ENCODE measurements around the genes ATP4B and C13orf46.

DNA sequence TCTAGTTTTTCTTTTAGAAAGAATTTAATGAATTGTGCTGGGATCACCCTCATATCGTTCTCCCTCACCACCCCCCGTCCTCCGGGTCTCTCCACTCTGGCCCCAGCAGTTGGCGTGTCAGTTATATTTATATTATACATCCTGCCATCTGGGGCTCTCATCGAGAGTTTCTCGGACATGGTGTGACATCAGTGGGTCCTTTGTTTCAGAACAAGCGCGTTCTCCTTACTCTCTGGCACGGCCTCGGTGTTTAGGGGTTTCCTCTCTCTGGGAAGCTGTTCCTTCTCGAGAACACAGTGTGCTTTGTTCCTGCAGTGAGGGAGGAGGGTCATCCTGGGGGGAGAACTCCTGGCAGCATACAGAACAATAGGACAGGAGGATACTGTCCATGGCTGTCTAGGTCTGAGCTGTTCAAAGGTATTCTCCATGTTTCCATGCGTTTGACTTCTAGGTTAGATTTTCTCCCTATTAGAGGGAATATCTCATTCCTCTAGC is 9.8 kb upstream of the MCF2L start:
- PRO-cap = no peak

DNA sequence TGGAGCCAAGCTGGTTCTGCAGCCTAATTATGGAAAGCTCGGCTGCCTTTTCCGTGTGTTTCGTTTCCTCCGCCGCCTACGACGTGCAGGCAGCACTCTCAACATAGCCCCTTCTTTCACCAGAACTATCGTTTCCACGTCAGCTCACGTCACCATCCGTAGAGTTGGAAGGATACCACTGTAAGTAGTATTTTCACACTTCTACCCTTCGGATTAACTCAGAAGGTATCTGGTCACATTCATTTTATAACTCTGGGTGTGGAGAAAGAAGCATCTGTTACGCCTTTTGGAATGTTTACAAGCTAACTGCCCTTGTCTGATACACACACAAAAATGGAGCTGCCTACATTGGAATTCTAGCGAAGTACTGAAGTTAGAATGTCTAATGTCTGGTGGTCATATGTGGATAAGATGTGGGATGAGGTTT is 5.9 kb downstream of the MCF2L start:
- PRO-cap = no peak

- PRO-cap = no peak
These were observed 14.5 kb downstream of the MCF2L start for GRCh38 chr13:112983332-112984111.

GRCh38 chr13:112998536-112998853 is 29.5 kb downstream of the MCF2L start:
- PRO-cap = no peak

DNA sequence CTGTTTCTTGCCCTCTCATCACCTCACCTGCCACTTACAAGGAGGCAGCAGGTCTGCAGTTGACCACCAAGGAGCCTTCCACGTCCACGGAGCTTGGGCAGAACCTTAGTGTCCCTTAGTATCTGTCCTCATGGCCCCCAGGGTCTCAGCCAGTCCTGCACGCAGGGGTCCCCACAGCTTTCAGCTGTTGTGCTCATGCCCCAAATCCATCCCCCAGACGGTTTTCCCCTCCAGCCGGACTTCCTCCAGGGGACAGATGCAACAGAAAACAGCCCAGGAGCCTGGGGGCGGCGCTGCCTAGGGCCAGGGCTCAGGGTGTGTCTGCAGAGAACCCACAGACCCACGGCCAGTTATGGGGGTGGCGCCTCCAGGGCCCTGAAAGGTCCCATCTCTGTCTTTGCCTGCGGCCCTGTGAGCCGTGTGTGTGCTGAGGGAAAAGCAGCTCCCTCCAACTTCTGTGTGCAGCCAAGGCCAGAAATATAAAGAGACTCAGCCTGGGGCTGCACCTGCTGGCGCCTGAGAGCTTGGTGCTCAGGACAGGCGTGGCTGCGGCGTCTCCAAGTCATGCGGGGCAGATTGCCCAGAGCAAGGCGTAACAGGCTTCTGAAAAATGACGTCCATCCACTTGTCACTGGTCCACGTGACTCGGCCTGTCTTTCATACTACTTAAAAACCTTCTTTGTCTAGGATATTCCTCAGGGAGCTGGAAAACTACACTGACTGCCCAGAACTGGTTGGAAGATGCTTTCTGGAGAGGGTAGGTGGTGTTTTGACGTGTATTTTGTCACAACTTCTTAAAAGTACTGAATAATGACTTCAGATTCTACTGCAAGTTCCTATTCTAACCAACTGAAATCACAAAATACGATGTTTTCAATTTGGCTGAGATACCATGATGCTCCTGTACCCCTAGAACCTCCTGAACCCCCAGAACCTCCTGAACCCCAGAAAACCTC is 22.0 kb upstream of the F7 start:
- PRO-cap = no peak

GRCh38 chr13:113232543-113233474 is 23.4 kb downstream of the CUL4A start:
- PRO-cap = no peak

GRCh38 chr13:113273508-113274116 is 23.4 kb upstream of the LAMP1 start:
- PRO-cap = no peak

DNA sequence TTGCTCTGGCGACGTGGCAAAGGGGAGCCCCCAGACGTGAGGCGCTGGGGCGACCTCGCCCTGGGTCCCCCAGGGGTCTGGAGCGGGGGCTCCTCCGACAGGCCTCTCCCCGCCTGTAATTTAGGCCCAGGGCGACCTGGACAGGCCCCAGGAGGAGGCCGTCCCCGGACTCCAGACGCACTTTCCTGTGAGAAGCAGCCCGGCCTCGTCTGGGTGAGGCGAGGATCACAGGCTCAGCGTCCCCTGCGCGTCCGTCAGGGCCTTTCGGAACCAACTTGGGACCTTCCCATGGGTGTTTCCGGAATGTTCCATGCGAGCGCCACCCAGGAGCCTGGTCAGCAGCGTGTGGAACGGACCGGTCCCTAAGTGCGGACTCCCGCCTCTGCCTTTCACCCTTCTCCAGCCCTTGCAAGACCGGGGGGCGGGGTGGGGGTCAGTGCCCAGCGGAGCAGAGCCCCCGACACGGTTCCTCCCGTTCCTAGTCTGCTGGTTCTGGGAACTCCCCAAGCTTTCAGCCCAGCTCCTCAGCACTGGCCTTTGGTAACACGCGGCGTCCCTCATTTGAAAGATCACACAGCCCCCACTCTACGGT is 1.1 kb upstream of the GRTP1 start:
- PRO-cap = no peak

DNA sequence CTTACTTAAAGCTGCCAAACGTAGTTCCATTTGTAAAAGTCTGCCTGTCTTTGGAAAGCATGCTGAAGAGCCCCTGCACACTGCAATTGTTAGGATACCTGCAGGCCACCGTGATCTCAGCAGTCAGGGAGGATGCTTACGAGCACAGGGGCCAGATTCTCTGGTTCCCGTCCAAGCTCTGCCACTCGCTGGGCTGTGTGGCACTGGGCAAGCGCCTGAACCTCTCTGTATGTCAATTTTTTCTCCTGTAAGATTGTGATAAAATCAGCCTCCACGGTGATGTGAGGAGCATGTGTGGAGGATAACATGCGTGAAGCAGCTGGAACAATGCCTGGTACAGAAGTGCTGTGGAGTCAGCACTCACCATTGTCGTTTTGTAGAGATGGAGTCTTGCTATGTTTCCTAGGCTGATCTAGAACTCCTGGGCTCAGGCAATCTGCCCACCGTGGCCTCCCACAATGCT is 3.5 kb downstream of the ADPRHL1 start:
- PRO-cap = no peak

DNA sequence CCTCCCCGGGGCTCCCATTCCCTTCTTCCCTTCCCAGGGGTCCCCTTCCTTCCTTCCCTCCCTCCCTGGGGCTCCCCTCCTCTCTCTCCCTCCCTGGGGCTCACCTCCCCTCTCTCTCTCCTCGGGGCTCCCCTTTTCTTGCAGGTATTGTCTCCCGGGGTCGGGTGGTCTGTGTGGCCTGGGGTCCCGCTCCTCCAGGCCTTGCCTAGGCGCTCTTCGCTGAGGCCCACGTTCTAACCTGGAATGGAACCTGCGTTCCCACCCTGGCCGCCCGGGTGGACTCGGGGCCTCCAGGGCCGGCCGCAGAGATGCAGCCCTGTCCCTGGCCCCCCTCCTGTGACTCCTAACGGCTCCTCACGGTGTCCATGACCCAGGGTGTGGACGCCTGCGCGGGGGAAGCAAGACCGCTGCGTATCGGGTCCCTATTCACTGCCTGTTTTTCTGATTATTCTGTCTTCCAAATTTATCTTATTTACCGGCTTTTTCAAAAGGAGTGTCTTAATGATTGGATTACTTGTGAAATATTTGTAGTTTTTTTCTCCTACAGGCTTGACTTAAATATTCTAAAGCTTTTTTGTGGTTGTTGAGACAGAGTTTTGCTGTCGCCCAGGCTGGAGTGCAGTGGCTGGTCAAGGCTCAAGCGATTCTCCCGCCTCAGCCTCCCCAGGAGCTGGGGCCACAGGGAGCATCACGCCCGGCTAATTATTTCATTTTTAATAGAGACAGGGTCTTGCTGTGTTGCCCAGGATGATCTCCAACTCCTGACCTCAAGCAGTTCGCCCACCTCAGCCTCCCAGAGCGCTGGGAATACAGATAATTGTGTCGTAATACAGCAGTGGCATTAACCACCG is 845 bp downstream of the TMCO3 start:
- PRO-cap = unidirectional peak, minus-strand start at position 338 of the sequence

DNA sequence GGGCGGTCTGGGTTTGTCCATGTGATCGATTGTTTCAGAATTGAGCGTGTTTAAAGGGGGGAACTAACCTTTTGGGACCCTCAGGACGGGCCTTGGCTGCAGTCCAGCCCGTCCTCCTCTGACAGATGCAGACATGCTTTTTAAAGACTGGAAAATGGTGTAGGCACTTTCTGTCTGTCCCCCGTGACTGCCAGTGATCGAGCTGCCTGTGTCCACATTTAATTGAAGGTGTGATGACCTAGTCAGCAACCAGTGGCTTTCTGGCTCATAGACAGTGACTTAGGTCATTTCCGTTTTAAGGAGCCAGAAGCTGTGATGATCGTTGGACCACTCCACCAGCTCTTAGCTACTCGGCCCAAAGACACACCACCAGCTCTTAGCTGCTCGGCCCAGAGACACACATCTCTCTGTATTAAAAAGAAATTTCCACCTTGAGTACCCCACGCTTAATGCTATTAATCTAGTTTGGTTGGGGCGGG is 37.0 kb upstream of the TFDP1 start:
- PRO-cap = no peak

DNA sequence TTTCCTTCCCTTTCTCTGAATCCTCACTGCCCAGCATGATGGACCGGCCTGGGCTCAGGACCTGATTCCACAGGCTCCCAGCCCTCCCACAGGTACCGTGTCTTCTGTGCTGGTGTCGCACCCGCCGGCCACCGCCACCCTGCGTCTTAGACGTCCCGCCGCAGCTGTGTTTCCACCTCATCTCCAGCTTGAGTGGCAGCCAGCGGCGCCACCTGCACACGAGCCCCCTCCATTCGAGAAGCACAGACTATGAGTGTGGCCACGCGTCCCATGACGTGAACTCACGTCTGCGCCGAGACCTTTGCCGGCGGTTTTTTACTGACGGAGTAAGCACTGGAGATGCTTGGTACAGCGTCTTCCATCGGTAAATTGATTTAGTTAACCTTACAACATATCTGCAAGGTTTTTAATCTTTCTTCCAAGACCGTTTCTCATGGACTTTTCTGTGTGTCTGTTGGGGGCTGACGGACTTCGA is 10.1 kb downstream of the ATP4B start:
- PRO-cap = no peak

DNA sequence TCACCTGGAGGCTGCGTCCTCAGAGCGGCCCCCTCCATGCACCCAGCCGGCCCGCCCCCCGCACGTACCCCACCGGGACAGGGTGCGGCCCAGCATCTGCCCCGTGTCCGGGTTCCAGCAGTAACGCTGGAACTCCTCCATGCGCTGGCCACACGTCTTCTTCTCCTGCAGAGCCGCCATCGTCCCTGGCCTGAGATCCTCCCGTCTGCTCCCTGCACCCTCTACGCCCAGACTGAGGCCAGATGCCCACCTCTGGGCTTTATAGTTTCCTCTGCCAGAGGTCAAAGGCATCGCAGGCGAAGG is at the start of gene ATP4B:
ATP4B (minus strand) TSS at position 234 of the 303 bp plus-strand sequence.
- PRO-cap = no peak

GRCh38 chr13:113821436-113821809 is 42.5 kb downstream of the GAS6 start:
- PRO-cap = no peak

GRCh38 chr13:113835398-113836025 is 28.4 kb downstream of the GAS6 start:
- PRO-cap = no peak

DNA sequence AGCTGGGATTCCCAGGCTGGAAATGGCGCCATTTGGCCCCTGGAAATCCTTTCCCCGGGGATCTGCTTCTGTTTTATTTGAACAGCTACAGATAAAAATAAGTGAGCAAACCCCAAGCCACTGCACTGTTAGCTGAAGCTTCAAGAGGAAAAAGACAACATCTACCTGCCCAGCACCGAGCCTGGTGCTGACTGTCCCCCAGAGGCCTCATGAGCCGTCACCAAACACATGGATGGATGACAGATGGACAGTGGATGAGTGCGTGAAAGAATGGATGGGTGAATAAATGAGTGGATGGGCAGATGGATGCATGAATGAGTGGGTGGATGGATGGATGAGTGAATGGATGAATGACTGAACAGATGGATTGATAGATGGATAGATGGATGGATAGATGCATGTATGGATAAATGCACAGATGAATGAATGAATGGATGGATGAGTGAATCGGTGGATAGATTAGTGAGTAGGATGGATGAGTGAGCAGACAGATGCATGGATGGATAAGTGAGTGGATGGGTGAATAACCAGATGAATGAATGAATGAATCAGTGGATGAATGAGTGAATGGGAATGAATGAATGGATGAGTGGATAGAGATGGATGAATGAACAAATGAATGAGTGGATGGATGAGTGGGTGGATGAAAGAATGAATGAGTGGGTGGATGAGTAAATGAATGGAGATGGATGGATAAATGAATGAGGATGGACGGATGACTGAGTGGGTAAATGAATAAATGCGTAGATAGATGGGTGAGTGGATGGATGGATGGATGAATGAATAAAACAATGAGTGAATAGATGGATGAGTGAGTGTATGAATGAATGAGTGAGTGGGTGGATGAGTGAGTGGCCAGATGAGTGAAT is 13.2 kb downstream of the GAS6 start:
- PRO-cap = no peak

- PRO-cap = bidirectional peak, plus-strand start at chr13:113863840, minus-strand start at chr13:113863568
These were observed 207 bp downstream of the GAS6 start for GRCh38 chr13:113863816-113863921.

GRCh38 chr13:113897193-113897740 is 33.4 kb upstream of the GAS6 start:
- PRO-cap = no peak

DNA sequence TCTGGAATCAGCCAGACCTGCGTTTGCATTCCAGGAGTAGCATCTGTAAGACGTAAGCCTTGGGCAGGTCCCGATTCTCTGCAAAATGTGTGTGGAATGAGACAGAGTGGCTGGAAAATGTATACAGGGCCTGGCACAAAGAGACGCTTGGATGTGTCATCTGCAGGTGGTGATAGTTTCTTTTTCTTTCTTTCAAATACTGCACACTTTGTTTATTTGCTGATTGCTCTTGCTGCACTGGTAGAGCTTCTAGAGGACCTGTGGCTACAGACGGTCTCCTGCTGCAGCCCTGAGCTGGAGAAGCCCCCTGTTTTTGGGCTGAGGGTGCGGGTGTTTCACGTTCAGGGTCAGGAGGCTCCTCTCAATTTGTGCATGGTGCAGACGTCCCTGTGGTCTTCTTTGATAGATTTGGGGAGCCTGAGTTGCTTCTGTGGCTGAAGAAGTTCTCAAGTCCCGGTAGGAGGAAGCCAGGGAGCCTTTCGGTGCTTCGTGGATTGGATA is 43.9 kb upstream of the GAS6 start:
- PRO-cap = no peak

DNA sequence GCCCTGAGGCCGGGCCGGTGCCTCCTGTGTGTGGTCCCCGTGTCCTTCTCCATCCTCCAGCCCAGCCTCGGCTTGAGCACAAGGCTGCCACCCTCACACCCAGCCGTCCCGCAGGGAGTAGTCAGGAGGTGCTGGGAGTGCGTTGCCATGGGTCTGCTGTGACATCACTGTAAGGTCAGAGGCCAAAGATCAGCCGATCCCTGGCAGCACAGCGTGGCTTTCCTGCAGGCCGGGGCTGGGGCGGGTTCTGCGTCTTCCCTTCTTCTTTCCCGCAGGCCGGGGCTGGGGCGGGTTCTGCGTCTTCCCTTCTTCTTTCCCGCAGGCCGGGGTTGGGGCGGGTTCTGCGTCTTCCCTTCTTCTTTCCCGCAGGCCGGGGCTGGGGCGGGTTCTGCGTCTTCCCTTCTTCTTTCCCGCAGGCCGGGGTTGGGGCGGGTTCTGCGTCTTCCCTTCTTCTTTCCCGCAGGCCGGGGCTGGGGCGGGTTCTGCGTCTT is at the start of gene C13orf46:
C13orf46 (minus strand) TSS at position 132 of the 491 bp plus-strand sequence.
- PRO-cap = no peak

Data from H9 (cell line).